Natural killer cell (primary cell): ENCODE measurements around the genes PGAP6, RHBDL1 and CCDC78.

DNA sequence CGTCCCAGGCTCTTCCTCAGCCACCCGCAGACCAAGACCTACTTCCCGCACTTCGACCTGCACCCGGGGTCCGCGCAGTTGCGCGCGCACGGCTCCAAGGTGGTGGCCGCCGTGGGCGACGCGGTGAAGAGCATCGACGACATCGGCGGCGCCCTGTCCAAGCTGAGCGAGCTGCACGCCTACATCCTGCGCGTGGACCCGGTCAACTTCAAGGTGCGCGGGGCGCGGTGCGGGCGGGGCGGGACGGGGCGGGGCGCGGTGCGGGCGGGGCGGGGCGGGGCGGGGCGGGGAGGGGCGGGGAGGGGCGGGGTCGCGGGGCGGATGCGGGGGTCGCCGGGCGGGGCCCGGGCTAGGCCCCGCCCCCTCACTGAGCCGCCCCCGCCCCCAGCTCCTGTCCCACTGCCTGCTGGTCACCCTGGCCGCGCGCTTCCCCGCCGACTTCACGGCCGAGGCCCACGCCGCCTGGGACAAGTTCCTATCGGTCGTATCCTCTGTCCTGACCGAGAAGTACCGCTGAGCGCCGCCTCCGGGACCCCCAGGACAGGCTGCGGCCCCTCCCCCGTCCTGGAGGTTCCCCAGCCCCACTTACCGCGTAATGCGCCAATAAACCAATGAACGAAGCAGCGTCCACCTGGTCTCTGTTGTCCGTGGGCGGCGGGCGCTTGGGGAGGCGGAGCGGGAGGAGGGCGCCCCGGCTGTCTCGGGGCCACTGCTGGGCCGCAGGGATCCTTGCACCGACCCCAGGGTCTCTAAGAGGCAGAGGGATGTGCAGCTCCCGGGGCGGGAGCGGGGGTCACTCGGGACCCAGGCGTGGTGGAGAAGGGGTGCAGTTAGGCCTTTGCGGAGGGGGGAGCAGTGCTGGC is 1.7 kb downstream of the HBZ start:
- PRO-cap, result no peak

DNA sequence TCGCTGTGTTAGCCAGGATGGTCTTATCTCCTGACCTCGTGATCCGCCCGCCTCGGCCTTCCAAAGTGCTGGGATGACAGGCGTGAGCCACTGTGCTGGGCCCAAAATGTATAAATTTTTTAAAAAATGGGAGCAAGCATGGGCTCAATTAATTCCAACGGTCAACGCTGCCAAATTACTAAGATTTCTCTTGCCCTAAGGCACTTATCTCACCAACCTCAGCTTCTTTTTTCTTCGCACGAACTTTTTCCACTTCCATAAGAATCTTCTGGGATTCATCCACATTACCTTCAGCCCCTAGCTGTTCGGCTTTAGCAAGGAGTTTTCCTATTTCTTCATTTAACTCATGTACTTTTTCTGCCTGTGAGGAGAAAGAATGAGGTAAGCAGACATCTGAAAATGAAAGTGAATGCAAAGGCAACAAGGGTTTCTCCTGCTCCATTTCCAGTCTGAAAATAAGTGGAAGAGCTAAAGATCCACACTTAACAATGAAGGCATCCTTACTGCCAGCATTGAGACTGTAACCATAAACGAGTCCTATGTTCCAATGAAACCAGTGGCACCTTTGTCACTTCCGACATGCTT is 23.4 kb downstream of the LUC7L start:
- PRO-cap, result no peak

DNA sequence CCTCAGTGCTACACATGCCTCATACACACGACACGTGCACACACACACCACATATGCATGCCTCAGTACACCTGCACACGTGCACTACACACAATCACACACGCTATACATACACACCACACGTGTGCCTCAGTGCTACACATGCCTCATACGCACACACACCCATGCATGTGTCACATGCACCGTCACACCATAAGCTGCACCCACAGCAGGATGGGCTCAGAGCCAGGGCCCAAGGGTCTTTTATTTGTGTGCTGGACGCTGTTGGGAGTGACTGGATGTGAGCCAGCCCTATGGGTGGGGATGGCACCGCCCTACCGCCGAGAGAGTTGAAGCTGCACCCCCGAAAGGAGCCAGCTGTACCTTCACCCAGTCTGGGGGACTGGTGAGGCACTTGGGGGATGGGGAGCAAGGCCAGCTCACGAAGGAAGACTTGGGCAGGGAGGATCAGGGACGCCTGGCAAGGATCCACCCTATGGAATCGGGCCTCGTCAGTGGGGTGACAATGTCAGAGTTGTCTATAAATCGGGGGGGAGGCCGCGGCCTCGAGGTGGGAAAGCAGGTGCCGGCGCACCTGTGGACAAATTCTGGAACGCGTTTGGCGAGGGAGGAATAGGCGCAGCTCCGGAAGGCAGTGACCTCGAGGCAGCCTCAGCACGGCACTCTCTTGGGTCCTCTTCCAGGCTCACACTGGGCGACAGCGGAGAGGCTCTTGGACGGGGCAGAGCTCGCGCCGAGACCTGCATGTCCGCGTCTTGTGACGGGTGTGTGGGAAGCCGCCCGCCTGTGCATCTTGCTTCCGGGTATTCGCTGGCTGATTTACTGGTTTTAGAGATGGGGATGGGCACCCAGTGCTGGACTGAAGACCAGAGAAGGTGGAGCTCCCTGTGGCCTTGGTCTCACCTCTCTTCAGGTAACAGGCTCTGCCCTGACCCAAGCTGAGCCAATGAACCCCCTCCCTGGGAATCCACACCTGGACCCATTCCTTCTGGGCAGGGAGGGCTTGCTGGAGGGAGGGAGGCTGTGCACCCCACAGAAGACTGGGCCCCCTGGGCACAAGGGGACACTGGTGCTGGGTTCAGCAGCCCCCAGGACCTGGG is 7.3 kb downstream of the RGS11 start:
- PRO-cap, result no peak

DNA sequence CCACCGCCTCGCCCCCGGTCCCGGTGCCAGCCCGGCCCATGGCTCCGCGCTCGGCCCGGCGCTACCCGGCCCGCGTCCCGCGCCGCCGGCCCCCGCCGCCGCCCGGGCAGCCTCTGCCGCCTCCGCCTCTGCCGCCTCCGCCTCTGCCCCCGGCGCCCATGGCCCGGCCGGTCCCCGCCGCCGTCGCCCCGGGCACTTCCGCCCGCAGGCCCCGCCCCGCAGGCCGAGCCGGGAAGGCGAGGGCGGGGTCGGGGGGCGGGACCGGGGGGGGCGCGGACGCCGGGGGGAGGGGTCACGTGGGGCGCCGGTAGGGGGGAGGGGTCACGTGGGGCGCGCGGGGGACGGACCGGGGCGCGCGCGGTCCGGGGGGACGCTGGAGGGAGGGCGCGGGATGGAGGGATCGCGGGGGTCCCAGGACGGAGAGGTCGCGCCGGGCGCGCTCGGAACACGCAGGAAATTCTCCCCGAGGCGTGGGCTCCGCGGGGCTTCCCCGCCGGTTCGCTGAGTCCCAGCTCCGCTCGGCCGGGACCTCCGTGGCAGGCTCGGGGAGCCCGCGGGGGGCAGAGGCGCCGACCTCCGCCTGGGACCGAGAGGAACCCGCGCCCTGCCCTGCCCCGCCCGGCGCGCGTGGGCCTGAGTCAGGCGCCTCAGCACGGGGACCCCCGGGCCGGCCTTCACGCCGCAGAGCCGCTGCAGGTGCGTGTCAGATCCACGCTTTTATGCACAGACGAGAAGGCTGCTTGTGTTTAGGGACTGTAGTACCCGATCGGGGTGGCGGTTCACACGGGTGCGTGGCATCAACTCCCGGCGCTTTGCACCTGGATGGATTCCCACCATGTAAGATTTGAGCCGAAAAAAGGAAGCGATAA is at the start of gene PGAP6:
Gene PGAP6, minus strand, starts transcription at position 197 of the 869 bp plus-strand sequence.
- PRO-cap, result bidirectional peak, plus-strand start at position 324 of the sequence, minus-strand start at position 145 of the sequence

- PRO-cap, result no peak
Measured at GRCh38 chr16:398015-398597, 1.1 kb downstream of the NME4 start.

- PRO-cap, result no peak
Measured at GRCh38 chr16:405419-406220, 3.9 kb downstream of the DECR2 start.

GRCh38 chr16:505296-505872 is 22.1 kb upstream of the CAPN15 start:
- PRO-cap, result no peak

DNA sequence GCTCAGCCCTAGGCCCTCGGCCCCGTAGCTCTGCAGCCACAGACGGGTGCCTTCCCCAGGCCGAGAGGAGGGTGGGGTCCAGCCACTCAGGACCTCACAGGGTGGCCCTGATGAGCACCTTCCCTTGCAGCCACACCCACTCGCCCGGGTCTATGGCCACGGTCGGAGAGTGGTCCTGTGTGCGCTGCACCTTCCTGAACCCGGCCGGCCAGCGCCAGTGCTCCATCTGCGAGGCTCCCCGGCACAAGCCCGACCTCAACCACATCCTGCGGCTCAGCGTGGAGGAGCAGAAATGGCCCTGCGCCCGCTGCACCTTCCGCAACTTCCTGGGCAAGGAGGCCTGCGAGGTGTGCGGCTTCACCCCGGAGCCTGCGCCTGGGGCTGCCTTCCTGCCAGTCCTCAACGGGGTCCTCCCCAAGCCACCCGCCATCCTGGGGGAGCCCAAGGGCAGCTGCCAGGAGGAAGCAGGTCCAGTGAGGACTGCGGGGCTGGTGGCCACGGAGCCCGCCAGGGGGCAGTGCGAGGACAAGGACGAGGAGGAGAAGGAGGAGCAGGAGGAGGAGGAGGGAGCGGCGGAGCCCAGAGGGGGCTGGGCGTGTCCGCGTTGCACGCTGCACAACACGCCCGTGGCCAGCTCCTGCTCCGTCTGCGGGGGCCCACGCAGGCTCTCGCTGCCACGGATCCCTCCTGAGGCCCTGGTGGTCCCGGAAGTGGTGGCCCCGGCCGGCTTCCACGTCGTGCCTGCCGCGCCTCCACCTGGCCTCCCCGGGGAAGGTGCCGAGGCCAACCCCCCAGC is 13.3 kb upstream of the PRR35 start:
- PRO-cap, result no peak

- PRO-cap, result no peak
Measured at GRCh38 chr16:634089-634757, 1.9 kb downstream of the METTL26 start.

- PRO-cap, result no peak
Measured at GRCh38 chr16:637185-637424, 1.0 kb upstream of the METTL26 start.

DNA sequence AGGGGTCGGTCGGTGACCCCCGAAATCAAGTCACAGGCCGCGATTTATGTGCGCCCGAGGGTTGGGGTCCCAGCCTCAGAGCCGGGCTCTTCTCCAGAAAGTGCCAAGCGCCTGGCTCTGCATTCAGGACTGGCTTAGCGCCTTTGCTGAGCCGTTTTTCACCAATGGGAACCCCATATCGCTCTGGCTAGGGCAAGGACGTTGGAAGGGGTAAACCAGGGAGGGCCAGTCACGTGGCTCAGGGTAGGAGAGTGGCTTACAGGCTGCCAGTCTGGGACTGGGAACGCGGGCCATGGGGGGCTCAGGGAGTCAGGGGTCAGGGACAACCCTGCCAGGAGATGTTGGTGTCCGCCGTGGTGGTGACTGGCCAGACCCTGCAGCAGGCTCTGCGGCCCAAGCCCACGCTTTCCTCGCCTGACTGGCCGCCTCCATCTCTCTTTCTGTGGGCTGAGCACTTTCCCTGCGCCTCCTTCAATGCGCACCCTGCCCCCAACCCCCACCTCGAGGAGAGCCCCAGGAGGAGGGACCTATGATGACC is 1.4 kb upstream of the METTL26 start:
- PRO-cap, result no peak

- PRO-cap, result no peak
Measured at GRCh38 chr16:647973-648603, 1.1 kb upstream of the WDR90 start.

DNA sequence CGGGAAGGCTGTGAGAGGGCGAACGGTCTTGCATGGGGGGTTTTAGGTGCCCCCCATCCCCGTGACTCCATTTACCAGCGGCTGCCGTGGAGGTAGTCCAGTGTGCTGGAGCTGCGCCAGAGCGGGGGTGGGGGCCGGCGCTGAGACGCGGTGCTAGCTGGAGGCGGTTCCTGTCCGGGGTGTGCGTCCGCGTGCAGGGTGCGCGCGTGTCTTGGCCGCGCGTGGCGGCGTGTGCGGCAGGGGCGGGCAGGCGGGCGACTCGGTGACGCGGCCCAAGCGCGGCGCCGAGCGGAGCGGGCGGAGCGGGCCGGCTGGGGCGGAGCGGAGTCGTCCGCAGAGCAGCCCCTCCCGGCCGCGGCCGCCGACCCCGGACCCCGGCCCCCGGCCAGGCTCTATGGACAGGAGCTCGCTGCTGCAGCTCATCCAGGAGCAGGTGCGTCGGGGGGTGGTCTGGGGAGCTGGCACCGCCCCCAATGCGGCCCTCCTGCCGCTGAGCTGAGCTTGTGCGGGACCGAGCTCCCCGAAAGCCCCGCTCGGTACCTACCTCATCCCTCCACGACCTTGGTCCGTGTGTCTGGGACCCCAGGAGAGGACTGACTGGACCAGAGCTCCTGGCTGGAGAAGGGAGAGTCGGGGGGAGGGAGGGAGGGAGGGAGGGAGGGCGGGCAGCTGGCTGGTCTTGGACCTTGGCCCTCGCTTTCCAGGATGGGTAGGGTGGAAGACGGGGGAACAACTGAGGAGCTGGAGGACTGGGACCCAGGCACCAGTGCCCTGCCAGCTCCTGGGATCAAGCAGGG is at the start of gene RHBDL1:
Gene RHBDL1, plus strand, starts transcription at position 275 of the 797 bp plus-strand sequence.
- PRO-cap, result no peak

- PRO-cap, result no peak
Measured at GRCh38 chr16:692866-693253, 2.7 kb upstream of the WDR24 start.

DNA sequence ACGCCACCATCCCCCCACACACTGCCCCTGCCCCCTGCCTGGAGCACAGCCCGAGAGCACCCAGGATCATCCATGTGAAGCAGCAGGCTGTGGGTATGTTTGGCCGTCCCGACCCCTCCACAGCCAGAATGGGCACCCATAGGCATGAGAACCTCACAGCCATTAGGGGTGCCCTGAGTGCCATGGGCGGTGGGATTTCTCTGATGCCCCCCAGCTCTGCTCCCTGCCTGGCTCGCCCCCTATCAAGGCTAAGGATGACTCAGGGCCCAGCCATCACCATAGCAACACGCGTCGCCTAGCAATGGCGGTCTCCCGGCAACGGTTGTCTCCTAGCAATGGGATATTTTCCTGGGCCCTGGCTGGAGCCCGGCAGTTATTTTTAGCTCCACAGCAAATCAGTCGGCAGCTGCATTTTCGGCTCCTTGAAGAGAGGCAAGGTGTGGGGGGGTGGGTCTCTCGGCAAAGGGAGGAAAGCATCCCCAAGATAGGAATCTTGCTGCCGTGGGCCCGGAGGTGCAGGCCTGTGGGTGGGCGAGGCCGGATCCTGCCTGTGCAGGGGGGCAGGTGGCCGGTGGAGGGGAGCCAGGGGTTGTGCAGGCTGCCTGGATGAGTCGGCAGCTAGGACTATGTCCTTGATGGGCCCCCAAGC is 4.0 kb upstream of the FBXL16 start:
- PRO-cap, result no peak

GRCh38 chr16:726241-726657 is at the start of gene CCDC78:
Gene CCDC78 (minus strand): TSS chr16:726443.
- PRO-cap, result no peak

- PRO-cap, result no peak
Measured at GRCh38 chr16:761847-762673, 1.5 kb downstream of the MSLN start.

DNA sequence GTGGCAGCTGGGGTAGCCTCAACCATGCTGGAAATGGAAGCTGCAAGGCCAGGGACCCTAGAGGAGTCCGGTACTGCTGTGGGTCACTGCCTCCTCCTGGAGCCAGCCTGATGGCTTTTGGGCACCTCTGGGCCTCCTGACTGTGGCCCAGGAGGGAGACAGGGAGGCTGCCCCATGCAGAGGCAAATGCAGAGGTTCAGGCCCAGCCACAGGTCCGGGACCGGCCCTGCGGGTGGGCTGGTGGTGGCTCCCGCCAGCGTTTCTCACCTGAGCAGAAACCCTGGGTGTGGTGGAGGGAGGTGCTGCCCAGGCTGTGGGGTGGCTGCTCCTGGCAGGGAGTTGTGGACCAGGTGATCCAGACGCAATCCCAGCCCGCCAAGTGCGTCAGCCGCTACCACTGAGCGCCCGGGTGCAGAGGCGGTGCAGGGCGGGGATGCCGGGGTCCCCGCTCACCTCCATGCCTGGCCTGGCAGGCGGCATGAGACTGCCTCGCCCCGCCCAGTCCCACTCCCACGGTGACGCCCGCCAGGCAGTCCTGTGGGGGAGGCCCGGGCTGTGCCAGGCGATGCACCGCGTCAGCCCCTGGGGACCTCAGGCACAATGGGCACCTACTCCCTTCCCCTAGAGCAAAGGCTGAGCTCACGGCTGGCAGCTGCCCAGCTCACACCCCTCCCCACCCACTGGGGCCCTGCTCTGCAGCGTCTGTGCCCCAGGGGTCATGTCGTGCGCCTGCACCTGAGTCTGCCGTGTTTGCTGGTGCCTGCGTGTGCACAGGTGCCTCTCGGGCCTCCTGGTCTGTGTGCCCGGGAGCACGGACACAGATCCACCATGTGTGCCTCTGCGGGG is 5.5 kb downstream of the RPUSD1 start:
- PRO-cap, result no peak

DNA sequence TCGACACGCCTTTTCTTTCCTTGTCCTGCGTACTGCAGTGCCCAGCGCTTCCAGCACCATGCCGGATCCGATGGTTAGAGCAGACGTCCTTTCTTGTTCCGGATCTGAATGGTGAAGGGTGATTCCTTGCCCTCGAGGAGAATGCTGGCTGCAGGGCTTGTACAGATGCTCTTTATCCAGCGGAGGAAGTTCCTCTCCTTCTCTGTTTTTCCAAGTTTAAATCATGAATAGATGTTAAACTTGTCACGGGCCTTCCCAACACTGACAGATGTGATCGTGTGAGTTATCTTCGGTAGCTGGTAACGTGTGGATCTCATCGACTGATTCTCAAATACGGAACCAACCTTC is 61.2 kb upstream of the GNG13 start:
- PRO-cap, result no peak

GRCh38 chr16:863616-864301 is 63.2 kb upstream of the GNG13 start:
- PRO-cap, result no peak